ENCODE measurements around the gene DKK1.

DNA sequence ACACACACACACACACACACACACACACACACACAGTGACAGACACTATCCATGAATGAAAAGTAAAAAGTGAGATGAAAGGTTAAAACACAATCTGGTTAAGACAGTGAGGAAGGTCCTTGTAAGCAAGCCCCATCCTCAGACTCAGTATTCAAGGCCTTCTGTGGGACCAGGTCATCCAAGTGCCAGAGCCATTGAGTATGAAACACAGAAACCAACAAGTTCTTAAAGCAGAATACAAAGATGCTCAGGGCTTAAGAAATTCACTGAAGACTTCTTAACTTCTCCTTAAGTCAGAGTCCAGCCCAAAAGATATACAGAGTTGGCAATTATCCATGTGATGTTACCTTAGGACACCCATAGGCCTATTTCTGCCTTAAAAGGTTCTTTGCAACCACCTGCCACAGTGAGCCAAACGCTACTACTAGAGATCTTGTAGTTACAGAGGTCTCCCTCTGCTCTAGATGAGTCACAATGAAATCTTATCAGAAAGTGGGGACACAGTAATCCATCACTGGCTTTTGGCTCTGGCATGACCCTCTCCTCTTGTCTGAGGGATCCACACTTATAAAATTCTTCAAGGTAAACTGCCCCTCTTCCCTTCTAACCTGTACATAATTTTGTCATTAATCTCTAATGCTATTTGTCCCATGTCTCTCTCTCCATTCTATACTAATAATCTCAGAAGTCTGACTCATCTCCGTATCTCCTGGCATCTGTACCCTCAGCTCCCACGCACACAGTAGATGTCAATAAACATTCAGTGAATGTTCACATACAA lies 112.3 kb downstream of the SGMS1 start:
- RRBS, 2 experiments: no CpG with 5 or more reads among the region's 3 CpGs
CAGE:
- cytosol, long polyA minus RNA: no peak
- cytosol, long polyA plus RNA: no peak
- long polyA plus RNA: no peak
- nucleus, long polyA minus RNA: no peak
- nucleus, long polyA plus RNA: no peak

DNA sequence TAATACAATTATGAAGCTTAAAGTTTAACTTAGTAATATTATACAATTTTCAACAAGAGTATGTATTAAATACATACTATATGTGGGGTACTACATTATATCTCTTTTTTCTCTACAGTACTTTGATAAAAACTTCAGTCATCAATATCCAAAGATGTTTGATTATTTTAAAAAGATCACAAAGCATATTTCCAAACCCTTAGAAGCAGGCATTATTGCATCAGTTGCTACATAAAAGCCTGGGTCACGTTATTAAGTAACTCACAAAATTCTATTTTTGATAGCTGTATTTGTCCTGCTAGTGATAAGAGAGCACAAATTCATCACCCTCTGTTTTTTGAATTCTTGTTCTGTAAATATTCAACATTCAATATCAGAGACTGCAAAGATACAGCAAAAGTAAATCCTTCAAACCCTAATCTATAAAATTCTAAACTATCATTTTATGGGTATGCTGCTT lies 30.0 kb downstream of the A1CF start:
- RRBS, 2 experiments: no CpG with 5 or more reads among the region's 1 CpG
CAGE:
- cytosol, long polyA minus RNA: no peak
- cytosol, long polyA plus RNA: no peak
- long polyA plus RNA: no peak
- nucleus, long polyA minus RNA: no peak
- nucleus, long polyA plus RNA: no peak

- RRBS, 2 experiments: no CpG with 5 or more reads among the region's 4 CpGs
CAGE:
- cytosol, long polyA minus RNA: no peak
- cytosol, long polyA plus RNA: no peak
- long polyA plus RNA: no peak
- nucleus, long polyA minus RNA: no peak
- nucleus, long polyA plus RNA: no peak
These were observed 182.1 kb downstream of the PRKG1 start for GRCh38 chr10:51256356-51256864.

DNA sequence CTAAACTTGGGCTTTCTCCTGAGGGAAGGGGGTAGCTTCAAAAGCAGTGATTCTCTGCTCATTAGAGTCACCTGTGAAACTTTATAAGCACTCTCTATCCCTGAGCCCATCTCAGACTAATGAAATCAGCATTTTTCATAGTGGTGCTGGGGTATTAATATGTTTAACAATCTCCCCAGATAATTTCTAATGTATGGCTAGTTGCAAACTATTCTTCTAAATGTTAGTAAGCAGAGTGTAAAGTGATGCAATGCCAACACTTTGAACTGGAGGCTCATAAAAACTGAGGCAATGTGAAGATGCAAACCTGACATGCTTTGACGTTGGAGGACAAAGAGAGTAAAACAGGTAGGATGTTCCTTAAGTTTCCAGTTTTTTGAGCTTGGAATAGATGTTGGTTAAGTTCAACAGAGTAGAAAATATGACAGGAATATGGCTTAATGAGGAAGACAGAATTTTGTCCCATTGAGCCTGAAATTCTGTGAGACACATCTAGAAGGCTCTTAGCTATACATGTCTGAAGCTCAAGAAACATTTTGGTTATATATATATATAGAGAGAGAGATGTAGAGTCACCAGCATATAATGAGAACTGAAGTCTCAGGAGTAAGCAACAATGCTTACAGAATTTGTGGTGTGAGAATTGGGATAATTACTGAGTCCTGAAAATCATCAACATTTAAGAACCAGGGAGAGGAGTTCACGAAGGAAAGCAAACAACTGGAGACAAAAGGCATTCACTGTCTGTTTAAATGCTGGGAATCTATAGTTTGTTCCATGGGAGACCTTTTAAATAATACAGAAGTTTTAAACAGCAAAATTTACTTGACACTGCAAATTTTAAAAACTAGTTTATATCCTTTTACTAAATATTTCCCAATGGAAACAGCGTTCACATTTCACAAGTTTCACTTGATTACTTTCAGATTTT lies 207.8 kb downstream of the PRKG1 start:
- RRBS, 2 experiments: no CpG with 5 or more reads among the region's 3 CpGs
CAGE:
- cytosol, long polyA minus RNA: no peak
- cytosol, long polyA plus RNA: no peak
- long polyA plus RNA: no peak
- nucleus, long polyA minus RNA: no peak
- nucleus, long polyA plus RNA: no peak

- RRBS, 2 experiments: no CpG with 5 or more reads among the region's 5 CpGs
CAGE:
- cytosol, long polyA minus RNA: no peak
- cytosol, long polyA plus RNA: no peak
- long polyA plus RNA: no peak
- nucleus, long polyA minus RNA: no peak
- nucleus, long polyA plus RNA: no peak
These were observed 269.9 kb downstream of the PRKG1 start for GRCh38 chr10:51344147-51344645.

GRCh38 chr10:51367286-51367635 lies 293.0 kb downstream of the PRKG1 start:
- RRBS, 2 experiments: no CpG with 5 or more reads among the region's 3 CpGs
CAGE:
- cytosol, long polyA minus RNA: no peak
- cytosol, long polyA plus RNA: no peak
- long polyA plus RNA: no peak
- nucleus, long polyA minus RNA: no peak
- nucleus, long polyA plus RNA: no peak

DNA sequence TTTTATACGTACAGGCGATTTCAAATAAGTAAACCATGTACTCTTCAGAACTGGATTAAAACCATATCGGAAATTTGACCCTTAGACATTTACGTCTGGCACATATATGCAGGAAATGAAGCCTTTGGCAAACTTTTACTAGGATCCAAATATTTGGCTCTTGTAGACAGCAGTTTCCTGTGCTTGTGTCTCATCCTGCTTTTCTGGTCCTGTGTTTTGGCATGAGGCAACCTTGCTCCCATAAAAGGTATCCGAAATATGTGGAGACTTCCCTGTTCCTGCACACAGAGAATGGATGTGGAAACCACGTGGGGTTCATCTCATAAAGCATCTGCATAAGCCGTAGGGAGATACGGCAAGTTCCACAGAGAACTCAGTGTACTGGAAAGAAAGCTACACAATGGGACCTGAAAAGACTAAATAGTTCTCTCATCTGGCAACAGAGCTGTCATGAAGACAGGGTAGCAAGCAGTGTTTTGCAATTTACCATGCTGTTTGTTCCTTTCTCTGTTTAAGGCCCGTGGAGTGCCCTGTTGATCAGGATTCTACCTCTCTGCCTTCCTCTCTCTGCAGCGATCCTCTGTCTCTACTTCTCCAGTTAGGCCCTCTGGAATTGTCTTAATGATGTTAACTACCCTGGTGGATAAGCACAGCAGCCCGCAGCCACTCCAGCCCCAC lies 293.8 kb downstream of the CSTF2T start:
- RRBS, 2 experiments: no CpG with 5 or more reads among the region's 11 CpGs
CAGE:
- cytosol, long polyA minus RNA: no peak
- cytosol, long polyA plus RNA: no peak
- long polyA plus RNA: no peak
- nucleus, long polyA minus RNA: no peak
- nucleus, long polyA plus RNA: no peak

DNA sequence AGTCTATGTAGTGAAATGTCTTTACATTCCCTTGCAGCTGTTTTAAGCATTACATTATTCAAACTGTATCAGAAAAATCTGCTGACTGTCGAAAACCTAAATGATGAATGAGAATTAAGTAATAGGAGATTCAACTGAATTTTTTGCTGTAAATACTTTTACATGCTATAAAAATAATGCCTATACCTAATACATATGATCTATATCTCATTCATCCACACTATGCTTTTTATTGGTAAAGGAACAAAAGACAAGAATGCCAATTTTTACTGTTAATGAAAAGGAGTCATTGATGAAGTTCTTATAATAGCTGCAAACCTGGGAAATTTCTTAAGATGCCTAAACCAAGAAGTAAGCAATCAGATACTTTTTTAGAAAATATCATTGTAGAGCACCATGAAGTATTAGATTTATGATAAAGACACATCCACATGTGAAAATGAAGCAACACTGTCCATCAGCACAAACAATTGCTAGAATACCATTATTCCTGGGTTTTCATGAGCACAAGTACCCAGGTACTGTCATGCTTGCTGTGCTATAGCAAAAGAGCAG lies 227.1 kb downstream of the CSTF2T start:
- RRBS, 2 experiments: no CpG with 5 or more reads among the region's 1 CpG
CAGE:
- cytosol, long polyA minus RNA: no peak
- cytosol, long polyA plus RNA: no peak
- long polyA plus RNA: no peak
- nucleus, long polyA minus RNA: no peak
- nucleus, long polyA plus RNA: no peak

- RRBS, 2 experiments: no CpG with 5 or more reads among the region's 2 CpGs
CAGE:
- cytosol, long polyA minus RNA: no peak
- cytosol, long polyA plus RNA: no peak
- long polyA plus RNA: no peak
- nucleus, long polyA minus RNA: no peak
- nucleus, long polyA plus RNA: no peak
These were observed 139.2 kb upstream of the CSTF2T start for GRCh38 chr10:51838528-51838964.

DNA sequence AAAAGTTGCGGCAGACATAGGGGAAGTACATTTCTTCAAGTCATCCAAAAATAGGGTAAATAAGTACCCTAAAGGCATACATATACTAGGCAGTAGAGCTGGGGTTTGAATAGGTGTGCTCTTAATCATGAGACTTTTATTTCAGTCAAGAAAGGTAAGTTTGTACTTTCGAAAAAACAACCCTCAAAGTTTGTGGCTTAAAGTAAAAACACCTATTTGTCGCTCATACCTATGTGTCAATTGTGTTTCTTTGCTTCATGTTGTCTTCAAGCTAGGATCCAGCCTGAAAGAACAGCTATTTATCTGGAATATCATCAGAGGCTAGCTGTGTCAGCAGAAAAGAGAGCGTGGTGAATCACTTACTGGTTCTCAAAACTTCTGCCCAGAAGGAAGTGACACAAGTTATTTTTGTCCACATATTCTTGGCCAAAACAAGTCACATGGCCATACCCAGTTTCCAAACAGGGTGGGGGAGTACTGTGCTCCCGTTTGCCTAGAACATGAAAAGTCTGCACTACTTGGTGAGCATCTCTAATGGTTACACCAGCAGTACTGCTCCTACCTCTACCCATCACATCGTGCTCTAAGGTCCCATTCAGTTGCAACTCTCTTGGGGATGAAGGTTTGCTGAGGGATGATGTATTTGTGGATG lies 160.8 kb upstream of the CSTF2T start:
- RRBS, 2 experiments: no CpG with 5 or more reads among the region's 6 CpGs
CAGE:
- cytosol, long polyA minus RNA: no peak
- cytosol, long polyA plus RNA: no peak
- long polyA plus RNA: no peak
- nucleus, long polyA minus RNA: no peak
- nucleus, long polyA plus RNA: no peak

DNA sequence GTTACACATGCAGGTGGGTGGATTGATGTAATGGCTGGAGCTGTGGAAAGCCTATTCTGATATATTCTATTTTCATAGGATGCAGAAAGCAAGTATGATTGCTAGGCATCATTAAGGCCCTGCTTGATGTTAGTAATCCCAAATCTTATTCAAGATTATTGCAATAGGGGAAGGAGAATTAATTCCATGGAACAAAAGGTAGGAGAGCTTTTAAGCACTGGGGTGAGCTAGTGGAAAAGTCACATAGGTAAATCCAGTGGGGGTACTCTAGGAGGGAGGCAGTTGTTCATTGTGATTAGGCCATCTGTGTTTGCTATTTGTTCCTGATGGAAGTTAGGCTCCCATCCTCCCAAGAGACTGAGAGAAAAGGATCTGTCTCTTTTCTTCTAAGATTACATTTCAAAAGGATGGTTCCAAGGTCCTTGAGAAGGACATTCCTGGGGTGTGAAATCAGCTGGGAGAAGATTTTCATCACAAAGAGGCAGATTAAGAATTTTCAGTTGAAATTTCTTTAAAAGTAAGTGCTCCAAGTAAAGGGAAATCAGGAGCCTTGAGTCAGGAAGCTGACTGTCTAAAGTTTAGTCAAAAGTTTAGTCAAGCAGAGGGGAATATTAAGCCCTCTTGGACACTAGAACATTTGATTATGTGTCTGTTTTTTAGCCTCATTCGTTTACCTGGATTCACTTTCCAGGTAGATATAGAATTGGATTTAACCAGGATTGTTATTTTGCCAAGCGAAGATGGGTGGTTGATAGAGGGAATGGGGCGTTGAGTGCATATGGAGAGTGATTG lies 210.8 kb upstream of the CSTF2T start:
- RRBS, 2 experiments: no CpG with 5 or more reads among the region's 3 CpGs
CAGE:
- cytosol, long polyA minus RNA: no peak
- cytosol, long polyA plus RNA: no peak
- long polyA plus RNA: no peak
- nucleus, long polyA minus RNA: no peak
- nucleus, long polyA plus RNA: no peak

GRCh38 chr10:52314189-52314771 lies at the start of gene DKK1:
Gene DKK1 (plus strand): TSS chr10:52314281.
- RRBS, 2 experiments: 1 to 3% methylated on average over 14 to 15 of the region's 43 CpGs
CAGE:
- cytosol, long polyA minus RNA: start-site peak on the plus strand at chr10:52314280-52314284, 805 reads
- cytosol, long polyA plus RNA: no peak
- long polyA plus RNA: no peak
- nucleus, long polyA minus RNA: no peak
- nucleus, long polyA plus RNA: no peak

DNA sequence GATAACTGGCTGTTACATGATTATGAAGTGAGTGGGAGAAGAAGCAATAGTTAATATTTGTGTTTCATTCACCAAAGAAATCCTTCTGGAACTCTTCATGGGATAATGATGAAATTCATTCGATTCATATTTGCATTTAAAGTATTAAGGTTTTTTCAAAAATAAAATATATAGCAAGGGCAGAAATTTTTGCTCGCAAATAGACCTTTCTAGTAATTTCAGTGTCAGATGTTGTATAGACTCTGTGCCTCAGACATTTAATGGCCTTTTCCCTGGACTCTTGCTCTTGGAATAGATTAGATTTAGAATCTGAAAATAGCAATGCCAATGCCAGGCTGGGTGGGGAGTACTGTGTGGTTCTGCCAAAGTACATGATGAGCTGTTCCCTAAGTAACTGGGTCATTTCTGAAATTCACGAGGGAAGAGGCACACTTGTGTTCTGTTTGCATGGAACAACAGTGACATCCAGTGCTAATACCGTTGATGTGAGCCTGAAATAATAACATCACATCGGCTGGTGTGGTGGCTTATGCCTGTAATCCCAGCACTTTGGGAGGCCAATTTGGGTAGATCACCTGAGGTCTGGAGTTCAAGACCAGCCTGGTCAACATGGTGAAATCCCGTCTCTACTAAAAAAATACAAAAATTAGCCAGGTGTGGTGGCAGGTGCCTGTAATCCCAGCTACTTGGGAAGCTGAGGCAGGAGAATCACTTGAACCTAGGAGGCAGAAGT lies 119.1 kb downstream of the MBL2 start:
- RRBS, 2 experiments: no CpG with 5 or more reads among the region's 6 CpGs
CAGE:
- cytosol, long polyA minus RNA: no peak
- cytosol, long polyA plus RNA: no peak
- long polyA plus RNA: no peak
- nucleus, long polyA minus RNA: no peak
- nucleus, long polyA plus RNA: no peak

GRCh38 chr10:52763163-52763692 lies 9.4 kb downstream of the MBL2 start:
- RRBS, 2 experiments: no CpG with 5 or more reads among the region's 3 CpGs
CAGE:
- cytosol, long polyA minus RNA: no peak
- cytosol, long polyA plus RNA: no peak
- long polyA plus RNA: no peak
- nucleus, long polyA minus RNA: no peak
- nucleus, long polyA plus RNA: no peak

GRCh38 chr10:52772012-52772612 lies 472 bp downstream of the MBL2 start:
- RRBS, 2 experiments: no CpG with 5 or more reads among the region's 2 CpGs
CAGE:
- cytosol, long polyA minus RNA: no peak
- cytosol, long polyA plus RNA: no peak
- long polyA plus RNA: no peak
- nucleus, long polyA minus RNA: no peak
- nucleus, long polyA plus RNA: no peak

DNA sequence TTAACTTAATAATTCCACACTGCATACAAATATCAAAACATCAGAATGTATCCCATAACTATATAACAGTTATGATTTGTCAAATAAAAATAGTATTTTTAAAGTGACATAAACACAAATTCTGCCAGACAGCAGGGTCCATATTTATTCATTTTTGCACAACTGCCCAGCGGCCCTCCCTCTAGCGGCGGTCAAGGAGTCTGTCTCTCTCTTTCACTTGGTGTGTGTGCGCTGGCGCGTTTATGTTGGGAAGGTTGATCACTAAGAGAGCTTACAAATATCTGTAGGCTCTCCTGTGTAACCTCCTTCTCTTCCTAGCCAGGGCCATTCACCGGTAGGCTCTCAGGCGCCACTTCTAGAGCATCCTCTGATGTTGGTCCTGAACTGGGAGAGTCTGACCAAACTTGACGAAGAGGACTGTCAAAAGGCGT lies 731.4 kb downstream of the ZWINT start:
- RRBS, 2 experiments: no CpG with 5 or more reads among the region's 10 CpGs
CAGE:
- cytosol, long polyA minus RNA: no peak
- cytosol, long polyA plus RNA: no peak
- long polyA plus RNA: no peak
- nucleus, long polyA minus RNA: no peak
- nucleus, long polyA plus RNA: no peak

CAGE:
- cytosol, long polyA minus RNA: no peak
- cytosol, long polyA plus RNA: no peak
- long polyA plus RNA: no peak
- nucleus, long polyA minus RNA: no peak
- nucleus, long polyA plus RNA: no peak
These were observed 84.1 kb downstream of the IPMK start for GRCh38 chr10:58183662-58183874.

DNA sequence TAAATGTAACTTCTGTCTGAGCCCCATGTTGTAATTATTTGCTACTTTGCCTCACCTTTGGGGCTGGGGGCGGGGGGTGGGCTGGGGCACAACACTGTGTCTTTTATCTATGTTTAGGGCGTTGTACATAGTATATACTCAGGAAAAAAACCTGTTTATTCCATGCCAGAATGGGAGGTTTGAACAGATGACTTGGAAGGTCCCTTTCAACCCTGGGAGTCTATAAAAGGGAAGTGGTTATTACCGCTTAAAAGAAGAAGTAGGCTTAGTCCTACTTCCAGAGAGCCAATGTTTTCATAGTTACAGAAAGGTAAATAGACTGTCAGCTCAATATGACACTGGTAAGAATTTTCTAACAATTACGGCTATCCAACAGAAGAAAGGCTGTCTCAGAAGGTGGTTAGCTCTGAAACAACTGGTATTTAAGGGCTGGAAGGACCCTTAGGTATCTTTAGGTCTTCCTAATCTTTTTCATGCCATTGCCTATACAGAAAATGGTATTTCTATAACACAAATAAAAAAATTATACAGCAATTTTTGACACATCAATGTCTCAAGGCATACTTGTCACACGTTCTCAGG lies 1.1 kb upstream of the TFAM start:
- RRBS, 2 experiments: no CpG with 5 or more reads among the region's 5 CpGs
CAGE:
- cytosol, long polyA minus RNA: no peak
- cytosol, long polyA plus RNA: no peak
- long polyA plus RNA: no peak
- nucleus, long polyA minus RNA: no peak
- nucleus, long polyA plus RNA: no peak

GRCh38 chr10:58637281-58638006 lies 124.8 kb downstream of the BICC1 start:
- RRBS, 2 experiments: no CpG with 5 or more reads among the region's 6 CpGs
CAGE:
- cytosol, long polyA minus RNA: no peak
- cytosol, long polyA plus RNA: no peak
- long polyA plus RNA: no peak
- nucleus, long polyA minus RNA: no peak
- nucleus, long polyA plus RNA: no peak

DNA sequence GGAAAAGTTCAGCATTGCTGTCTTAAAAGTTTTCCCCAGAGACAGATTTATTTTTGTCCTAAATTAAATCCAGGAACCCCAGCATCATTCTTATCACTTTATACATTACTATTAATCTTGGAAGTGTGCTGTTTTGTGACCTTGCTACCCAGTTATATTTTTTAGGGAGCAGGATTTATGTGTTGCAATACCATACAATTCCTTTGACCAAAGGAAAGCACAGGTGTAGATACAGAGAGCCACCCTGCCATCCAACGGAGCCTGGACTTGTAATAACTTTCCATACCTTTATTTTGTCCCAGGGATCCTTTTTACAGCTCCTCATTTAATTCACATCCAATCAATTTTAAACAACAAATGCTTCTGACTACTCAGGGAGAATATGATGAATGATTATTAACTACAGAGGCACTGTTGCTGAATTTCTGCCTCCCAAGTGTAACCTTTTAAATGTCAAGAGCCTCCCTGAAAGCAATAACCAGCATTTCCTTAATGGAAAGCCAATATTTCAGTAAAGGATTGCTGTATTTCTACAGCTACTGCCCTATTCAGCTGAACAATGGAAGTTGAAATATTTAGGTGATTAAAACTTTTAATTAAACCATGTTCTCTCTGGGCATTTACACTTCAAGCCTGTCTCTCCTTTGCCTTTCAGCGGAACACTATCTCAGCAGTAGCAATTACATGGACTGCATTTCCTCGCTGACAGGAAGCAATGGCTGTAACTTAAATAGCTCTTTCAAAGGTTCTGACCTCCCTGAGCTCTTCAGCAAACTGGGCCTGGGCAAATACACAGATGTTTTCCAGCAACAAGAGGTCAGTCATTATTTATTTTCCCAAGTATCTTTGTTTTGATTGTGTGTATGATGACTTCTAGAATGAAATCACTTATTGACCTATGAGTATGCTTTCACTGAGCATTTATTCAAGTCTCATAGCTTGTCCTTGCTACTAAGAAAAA lies 304.5 kb downstream of the BICC1 start:
- RRBS, 2 experiments: no CpG with 5 or more reads among the region's 3 CpGs
CAGE:
- cytosol, long polyA minus RNA: no peak
- cytosol, long polyA plus RNA: no peak
- long polyA plus RNA: no peak
- nucleus, long polyA minus RNA: no peak
- nucleus, long polyA plus RNA: no peak